Neural cell (in vitro differentiated cells): ENCODE measurements around a stretch of chr7.

DNA sequence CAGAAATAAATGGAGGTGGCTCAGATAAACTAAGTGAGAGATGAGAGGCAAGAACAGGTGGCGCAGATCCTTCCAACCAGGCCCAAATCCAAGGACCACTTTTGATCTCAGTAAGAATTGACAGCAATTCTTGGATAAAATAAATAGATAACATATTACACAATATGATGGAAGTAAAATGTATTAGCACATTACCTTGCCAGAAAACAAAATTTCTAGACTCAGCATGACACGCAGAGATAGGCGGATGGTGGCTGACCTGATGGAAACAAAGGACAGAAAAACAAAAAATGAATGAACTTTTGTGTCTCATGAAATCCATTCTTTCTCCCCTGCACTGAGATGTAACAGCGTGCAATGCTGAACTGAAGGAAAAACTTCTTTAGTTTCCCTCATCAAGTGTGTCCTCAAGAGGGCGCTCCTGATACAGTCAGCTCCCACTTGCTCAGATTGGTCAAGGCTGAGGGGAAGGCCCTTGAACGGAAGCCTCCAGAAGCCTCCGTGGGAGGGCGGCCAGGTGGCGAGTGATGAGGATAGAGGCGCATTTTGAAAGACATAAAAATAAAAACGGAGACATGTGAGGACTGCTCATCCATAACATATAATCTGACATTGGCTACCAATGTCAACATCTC lies 62.8 kb upstream of the GSDME start:
- RAMPAGE, long total RNA = no peak

GRCh38 chr7:24924295-24925089 lies 55.5 kb downstream of the OSBPL3 start:
- RAMPAGE, long total RNA = no peak

DNA sequence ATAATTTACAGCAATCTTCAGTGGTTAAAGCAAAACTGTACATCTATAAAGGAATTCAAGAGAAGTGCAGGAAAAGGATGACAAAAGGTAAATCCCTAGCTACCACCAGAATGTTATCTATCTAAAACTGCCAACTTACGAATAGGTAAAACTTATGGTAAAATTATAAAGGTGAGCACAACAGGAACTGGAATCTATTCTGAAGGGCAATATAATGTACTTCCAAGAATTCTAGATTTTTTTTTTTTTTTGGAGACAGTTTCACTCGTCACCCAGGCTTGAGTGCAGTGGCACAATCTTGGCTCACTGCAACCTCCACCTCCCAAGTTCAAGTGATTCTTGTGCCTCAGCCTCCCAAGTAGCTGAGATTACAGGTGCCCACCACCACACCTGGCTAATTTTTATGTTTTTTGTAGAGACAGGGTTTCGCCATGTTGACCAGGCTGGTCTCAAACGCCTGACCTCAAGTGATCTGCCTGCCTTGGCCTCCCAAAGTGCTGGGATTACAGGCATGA lies 5.1 kb downstream of the CYCS start:
- RAMPAGE, long total RNA = no peak

DNA sequence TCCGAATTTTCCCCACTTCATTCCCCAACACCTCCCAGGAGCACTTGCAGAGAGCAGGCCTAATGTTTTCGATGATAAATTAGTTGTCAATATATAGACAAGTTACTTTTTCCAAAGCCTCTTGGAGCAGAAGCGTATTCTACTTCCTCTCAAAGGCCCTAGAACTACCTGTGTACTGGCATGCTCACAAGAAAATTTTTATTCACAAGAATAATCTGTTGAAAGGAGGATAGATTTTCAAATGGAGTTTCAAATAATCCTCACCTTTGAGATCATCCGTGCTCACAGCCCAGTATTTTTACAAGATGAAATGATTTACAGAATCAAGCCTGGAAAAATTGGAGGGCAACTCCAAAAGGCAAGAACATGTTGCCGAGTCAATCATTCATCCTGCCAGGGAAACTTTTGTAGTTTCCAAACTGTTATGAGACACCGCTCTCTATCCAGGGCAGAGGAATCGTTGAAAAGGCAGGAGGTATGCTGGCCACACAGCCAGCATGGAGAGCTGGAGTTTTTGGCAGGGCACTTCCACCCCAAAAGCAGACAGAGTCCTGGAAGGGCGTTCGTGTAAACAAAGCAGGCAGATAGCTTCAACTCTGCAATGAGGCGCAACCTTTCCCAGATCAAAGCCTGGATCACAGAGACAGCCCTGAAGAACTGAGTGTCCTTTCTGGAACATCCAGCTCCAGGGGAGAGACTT lies 434.3 kb upstream of the NPVF start:
- RAMPAGE, long total RNA = no peak

DNA sequence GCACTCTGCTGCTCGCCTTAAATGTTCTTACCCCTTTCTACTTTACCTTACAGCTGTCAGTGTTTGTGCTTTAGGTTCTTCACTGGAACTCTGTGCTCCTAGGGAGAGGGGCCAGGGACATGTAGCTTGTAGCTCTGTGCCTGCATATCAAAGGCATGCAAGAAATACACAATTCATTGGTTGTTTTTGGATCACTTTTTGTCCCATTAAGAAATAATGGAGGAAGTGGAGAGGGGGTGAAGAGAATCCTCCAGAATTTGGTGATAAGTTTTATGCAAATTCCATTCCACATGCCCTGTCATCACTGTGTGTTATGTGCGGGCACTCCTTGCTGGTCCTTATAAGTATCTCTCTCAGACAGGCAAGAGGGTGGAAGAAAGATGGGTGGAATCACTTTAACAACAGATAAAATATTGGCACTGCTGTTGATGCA lies 375.9 kb upstream of the NFE2L3 start:
- RAMPAGE, long total RNA = no peak

GRCh38 chr7:25889653-25890135 lies 262.3 kb upstream of the NFE2L3 start:
- RAMPAGE, long total RNA = no peak

GRCh38 chr7:25952415-25953225 lies 199.4 kb upstream of the NFE2L3 start:
- RAMPAGE, long total RNA = no peak

- RAMPAGE, long total RNA = no peak
Observed at GRCh38 chr7:25964314-25965271, 187.4 kb upstream of the NFE2L3 start.

- RAMPAGE, long total RNA = no peak
Observed at GRCh38 chr7:25988999-25989675, 162.9 kb upstream of the NFE2L3 start.

DNA sequence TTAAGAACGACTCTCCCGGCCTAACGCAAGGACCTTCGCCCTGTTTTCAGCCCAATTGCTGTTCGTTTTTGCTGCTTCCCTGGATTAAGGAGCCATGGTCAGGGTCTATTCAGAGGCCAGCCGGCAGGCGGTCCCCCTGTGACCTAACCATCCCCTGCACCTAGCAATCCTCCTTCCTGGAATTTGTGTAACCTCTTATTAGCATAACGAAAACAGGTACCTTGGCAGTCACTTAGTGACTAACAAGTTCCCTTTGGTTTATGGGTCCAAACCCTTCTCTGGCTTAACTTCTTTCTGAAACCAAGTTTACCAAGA lies 1.4 kb downstream of the NFE2L3 start:
- RAMPAGE, long total RNA = no peak

DNA sequence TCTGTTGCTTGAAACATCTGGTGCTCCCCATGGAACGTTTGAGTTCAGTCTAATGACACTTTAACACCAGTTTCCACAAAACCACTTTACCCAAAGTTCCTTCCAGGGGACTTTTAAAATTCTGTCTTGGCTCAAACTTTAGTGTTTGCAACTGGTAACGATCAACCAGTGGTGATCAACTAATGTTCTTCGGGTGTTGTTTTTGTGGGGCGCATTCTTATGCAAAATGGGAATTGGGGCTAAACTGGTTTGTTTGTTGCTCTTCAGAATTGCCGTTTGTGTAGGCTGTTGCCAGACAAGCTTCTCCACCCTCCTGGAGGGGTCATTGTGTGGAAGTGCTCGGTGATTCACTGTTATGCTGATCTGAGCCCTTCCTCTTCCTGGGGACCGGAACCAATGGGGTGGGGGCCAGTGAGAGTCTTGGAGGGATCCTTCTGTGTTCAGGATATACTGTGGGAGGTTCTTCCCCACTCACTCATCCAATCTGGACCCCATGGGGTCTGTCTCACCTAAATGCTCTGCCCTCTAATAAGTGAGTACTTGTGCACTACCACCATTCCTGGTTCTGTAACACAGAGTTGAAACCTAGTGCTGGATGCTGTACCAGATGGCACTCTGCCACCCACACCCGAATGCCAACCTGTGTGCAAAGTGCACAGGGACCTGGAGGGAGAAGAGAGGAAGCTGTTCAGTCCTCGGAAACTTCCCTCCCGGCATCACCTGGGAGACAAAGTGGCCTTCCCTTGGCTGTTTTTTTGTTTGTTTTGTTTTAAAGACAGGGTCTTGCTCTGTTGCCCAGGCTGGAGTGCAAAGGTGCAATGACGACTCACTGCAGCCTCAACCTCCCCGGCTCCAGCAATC lies 2.0 kb downstream of the NFE2L3 start:
- RAMPAGE, long total RNA = no peak

DNA sequence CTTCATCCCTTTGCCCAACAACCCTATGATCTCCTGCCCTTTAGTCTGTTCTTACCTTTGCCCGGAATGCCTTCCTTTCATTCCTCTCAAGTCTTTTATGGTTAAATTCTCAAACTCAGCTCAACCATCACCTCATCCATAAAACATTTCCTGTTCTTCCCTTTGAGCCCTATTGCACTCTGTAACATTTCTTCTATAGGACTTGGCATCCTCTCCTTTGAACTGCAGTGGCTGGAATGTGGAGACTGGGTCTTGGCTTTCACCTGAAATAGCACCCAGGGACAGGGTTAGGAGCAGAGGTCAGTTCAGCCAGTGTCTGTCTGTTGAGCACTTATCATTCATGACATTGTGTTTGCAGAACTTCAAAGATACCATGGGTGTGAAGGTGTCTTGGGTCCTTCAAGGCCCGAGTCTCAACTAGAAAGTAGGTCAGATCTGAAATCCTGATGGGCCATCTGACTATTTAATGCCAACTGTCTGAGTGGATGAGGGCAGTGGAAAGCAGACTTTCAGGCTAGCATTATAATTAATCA lies 7.3 kb downstream of the NFE2L3 start:
- RAMPAGE, long total RNA = no peak

GRCh38 chr7:26166914-26167534 lies 15.0 kb downstream of the NFE2L3 start:
- RAMPAGE, long total RNA = no peak

DNA sequence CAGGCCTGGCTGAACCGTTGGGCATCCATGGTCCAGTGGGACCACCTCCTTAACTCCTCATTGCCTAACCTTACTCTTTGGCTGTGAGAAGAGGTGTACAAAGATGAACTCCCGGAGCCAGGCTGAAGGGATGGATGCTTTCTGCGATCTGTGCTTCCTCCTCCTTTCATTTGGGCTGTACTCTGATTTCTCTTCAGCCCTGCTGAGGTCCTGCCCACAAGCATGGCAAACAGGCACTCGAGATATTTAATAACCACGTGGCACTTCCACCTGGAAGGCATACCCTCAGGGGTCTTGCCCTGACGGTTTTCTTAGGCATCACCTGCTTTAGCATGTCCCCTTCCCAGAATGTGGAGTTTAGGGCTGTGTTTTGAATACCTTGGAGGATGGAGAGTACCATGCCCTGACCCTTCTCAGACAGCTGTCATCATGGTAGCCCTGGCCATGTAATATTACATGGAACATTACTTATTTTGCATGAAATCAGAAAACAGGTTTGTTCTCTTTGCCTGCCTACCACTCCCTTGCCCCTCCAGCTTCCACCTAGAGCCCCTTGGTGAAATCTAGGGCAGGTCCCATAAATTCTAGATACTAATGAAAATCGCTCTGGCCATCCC lies 21.9 kb downstream of the HNRNPA2B1 start:
- RAMPAGE, long total RNA = no peak

DNA sequence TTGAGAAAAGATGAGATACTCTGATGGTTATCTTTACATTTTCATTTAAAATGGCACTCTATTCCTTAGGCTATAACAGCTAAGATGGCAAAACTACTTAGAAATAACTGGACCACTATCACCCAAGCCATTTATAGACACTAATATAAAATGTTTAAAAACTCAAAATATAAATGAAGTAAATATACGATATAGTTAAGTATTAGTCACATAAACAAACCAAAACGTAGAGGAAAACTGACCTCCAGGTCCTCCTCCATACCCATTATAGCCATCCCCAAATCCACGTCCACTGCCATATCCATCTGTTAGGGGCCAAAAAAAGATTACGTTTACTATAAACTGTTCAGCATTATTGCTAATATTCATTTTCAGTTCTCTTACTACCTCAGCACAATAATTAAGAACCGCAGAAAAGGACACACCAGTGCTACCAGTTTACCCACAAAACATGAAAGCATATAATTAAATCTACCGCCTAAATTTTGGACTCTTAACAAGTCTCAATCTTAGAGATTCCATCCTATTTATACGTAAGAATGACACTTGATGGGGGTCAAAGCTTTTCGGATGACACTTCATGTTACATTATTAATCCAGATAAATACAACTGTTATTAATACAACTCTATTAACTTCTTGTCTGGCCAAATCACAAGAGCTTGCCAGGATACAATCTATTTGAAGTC lies 4.8 kb downstream of the HNRNPA2B1 start:
- RAMPAGE, long total RNA = no peak

DNA sequence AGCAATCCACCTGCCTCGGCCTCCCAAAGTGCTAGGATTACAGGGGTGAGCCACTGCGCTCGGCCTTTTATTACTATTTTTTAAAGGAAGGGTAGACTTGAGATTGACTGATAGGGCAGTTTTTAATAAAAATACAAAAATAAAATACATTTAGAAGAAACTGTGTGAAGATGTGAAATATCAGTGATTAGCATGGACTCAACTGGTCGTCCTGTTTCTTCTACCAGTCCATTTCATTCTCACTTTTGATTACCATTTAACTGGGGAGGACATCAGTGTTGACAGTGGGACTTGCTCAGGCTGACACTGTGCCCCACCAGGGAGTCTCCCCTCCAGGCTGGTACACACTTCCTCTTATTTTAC lies 1.8 kb downstream of the SNX10 start:
- RAMPAGE, long total RNA = no peak

DNA sequence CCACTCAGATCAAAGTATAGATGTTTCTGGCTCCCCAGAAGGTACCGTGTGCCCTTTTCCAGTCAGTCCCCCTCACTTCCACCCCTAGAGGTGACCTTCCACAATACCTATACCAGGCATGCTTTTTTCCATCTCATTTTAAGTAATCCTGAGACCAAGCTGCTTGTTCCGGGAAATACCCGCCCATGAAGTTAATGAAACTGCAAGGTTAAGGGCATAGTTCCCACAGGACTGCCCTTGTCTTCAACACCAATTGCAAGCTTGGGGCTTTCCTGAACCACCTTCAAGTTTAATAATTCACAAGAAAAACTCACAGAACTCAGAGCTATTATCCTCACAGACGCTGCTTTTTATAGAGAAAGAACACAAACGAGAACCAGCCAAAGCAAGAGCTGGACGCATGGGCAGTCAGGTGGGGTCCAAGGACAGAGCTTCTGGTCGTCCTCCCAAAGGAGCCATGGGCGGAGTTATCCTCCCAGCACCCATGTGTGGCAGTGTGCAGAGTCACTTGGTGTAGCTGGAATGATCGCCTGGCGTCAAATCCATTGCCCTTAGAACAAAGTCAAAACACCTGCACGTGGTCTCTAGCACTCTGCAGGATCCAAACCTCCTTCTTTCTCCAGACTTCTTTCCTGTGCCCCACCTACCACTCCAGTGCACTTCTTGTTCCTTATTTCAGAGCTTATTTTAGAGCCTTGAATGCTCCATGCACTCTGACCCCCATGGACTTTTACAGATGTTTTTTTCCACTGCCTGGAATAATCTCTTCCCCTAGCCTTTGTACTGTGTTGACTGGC lies 56.6 kb downstream of the SNX10 start:
- RAMPAGE, long total RNA = no peak

- RAMPAGE, long total RNA = no peak
Observed at GRCh38 chr7:26397806-26398795, 106.4 kb downstream of the SNX10 start.

GRCh38 chr7:26498210-26498569 lies 206.5 kb downstream of the SNX10 start:
- RAMPAGE, long total RNA = no peak

DNA sequence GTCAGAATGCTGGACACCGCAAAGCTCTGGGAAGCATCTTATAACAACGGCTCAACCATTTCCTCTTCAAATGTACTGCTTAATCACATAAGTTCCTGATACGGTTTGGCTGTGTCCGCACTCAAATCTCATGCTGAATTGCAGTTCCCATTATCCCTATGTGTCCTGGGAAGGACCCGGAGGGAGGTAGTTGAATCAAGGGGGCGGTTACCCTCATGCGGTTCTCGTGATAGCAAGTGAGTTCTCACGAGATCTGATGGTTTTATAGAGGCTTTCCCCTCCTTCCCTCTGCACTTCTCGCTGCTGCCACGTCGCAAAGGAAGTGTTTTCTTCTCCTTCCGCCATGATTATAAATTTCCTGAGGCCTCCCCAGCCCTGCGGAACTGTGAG lies 226.3 kb downstream of the SKAP2 start:
- RAMPAGE, long total RNA = no peak